Frontal cortex (tissue), 2 donors: ENCODE measurements around a stretch of chr7.

- RAMPAGE, long total RNA, result no peak
These were observed 13.1 kb downstream of the CYP3A5 start for GRCh38 chr7:99666684-99667197.

GRCh38 chr7:99729467-99729856, 5.5 kb downstream of the CYP3A7 start:
- RAMPAGE, long total RNA, result no peak

DNA sequence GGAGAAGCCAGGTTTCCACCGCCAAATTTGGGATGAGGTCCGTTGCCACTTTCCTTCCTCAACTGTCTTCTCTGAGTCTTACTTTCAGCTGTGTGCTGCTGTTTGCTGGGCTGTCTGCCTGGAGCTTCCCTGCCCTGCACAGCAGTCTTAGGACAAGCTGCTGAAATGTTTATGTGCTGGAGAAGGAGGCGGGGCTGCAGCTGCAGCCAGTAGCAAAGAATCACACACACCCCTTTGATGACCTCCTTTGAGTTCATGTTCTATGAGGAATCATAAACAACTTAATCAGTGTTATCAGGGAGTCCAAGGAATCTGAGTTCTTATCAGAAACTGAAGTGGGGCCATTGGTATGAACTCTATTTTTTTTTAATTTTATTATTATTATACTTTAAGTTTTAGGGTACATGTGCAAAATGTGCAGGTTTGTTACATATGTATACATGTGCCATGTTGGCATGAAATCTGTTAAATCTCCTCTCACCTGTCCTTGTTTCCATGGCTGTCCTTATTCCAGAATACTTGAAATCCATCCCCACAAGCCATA, 17.5 kb upstream of the CYP3A7 start:
- RAMPAGE, long total RNA, result no peak

GRCh38 chr7:99831764-99832322, 4.0 kb downstream of the CYP3A43 start:
- RAMPAGE, long total RNA, result no peak

GRCh38 chr7:99967824-99968632, 7.8 kb downstream of the AZGP1 start:
- RAMPAGE, long total RNA, result no peak

GRCh38 chr7:100003487-100004272, 11.7 kb upstream of the ZKSCAN1 start:
- RAMPAGE, long total RNA, result no peak

DNA sequence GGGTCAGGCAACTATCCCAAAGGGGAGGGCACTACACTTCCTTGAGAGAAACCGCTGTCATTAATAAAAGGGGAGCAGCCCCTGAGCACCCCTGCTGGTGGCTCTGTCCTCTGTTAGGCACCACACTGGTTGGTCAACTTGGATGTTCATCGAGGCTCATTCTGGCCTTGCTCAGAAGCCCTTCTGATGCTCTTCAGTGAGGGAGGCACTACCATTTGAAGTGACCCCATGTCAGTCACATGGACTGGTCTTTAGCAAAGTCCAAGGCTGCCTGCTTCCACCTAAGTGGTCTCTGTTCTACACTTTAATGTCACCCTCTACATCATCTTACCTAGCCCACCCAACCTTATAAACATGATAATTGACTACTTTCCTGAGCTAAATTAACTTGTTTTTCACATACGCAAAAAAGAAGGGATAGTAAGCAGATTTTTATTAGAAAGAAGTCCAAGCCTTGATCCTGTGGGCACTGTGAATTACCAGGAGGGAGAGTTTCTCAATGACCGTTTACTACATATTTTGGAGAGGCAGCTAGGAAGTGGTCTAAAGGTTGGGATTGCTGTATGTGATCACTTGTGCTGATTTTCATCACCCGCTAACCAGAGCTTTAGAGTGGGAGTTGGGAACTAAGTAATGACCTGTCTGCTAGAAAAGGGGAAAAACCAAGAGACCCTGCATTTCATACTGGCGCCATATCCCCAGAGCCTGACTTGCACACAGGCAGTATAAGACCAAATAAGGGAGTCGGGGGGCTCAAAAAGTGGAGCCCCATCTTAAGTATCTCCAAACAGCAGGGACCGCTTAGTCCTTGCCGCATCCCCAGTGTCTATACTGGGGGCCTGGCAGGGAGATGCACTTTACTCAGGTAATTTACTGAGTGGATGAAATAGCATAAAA, 3.3 kb downstream of the COPS6 start:
- RAMPAGE, long total RNA, result no peak

DNA sequence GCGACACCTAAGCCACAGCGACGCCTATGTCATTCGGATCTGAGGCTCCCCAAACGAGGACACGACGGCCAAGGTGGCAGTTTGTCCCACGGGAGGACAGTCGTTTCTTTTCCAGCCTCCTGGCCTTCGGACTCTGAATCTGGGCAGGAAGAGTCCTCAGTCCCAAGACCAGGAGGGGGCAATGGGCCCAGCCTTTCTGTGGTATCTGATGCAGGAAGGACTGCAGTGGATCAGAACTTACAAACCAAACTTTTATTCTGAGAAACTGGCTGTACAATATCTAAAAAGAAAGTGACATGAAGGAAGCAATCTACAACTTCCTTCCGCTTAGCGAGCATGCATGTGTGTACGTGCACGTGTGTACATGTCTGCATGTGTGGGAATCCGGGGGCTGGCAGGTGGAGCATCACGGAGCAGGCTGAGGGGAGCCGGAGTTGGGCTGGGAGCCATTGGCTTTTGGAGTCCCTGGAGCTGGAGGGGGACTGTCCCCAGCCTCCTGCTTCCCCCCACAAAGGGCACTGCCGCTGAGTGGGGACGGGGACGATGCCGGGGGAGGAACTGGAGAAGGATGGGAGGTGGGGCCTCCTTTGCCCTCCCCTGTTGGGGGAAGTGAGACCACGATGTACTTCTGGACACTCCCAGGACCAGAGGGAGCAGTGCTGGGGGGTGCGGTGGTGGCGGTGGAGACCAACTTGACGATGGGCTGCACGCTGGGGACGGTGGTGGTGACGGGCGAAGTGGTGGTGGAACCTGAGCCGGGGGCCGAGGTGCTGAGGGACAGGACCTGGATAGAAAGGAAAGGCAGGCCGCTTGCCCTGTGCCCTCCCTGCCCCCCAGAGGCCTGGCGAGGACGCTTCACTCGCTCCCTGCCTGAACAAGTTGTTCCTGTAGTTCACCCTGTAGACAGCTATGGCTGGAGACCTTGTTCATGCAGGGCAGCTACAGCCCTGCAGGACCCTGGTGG, 5.7 kb downstream of the AP4M1 start:
- RAMPAGE, long total RNA, result no peak

DNA sequence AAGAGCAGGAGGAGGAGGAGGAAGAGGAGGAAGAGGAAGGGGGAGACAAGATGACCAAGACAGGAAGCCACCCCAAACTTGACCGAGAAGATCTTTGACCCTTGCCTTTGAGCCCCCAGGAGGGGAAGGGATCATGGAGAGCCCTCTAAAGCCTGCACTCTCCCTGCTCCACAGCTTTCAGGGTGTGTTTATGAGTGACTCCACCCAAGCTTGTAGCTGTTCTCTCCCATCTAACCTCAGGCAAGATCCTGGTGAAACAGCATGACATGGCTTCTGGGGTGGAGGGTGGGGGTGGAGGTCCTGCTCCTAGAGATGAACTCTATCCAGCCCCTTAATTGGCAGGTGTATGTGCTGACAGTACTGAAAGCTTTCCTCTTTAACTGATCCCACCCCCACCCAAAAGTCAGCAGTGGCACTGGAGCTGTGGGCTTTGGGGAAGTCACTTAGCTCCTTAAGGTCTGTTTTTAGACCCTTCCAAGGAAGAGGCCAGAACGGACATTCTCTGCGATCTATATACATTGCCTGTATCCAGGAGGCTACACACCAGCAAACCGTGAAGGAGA, 1.9 kb upstream of the MBLAC1 start:
- RAMPAGE, long total RNA, result no peak

GRCh38 chr7:100192336-100192861, 14.7 kb downstream of the STAG3 start:
- RAMPAGE, long total RNA, result no peak

DNA sequence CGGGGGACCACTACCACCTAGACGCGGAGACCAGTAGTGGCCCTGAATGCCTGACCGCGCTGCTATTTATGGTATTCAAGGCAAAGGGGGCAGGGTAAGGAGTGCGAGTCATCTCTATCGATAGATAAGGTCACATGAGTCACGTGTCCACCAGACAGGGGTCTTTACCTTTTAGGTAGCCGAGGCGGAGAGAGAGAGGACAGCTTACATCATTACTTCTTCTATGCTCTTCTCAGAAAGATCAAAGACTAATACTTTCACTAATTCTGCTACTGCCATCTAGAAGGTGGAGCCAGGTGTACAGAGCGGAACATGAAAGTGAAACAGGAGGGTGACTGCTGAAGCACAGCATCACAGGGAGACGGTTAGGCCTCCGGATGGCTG, 2.2 kb upstream of the PVRIG start:
- RAMPAGE, long total RNA, result no peak

- RAMPAGE, long total RNA, result no peak
These were observed 2.2 kb downstream of the PVRIG start for GRCh38 chr7:100221671-100222566.

DNA sequence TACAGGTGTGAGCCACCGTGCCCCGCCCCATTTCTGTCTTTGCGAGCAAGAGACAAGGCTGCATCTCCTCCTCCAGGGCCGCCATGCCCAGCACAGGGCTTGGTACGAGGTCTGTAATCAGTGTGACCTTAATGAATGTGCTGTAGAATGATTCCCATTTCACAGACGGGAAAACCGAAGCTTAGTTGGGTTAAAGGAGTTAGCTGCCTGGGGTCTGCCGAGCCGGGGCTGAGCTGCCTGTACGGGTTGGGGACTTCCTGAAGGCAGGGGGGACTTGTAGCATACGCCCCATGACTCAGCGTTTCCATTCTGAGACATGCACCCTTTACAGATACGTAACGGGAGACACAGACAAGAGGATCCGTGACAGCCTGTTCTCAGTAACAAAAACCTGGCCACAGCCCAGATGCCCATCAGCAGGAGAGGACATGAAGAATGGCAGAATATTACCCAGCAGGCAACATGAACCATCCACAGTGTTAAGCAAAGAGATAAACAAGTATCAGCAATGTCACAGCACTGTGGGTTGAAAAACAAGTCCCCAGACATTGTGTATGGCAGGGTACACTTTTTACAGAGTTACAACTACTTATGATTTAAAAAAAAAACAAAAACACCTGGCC, 23.7 kb downstream of the PVRIG start:
- RAMPAGE, long total RNA, result no peak

DNA sequence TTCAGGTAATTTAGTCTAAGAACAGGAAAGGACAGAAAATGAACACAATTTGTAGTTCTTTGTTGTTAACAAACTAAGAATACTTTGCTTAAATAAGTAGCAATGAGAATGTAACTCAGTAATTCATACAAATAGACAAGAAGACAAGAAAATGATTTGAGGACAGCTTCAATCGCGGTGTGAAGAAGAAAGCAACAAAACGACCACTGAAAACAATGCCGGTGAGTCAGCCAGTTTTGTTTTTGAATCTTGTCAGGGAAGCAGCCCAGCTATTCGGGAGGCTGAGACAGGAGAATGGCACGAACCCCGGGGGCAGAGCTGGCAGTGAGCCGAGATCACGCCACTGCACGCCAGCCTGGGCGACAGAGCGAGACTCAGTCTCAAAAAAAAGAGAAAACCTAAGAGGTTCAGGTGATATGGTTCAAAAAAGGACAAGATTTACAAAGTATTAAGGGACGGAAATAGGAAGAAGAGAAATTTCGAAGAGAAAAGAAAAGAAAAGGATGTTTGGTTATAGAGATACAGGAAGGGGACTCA, 19.8 kb upstream of the PILRB start:
- RAMPAGE, long total RNA, result no peak

DNA sequence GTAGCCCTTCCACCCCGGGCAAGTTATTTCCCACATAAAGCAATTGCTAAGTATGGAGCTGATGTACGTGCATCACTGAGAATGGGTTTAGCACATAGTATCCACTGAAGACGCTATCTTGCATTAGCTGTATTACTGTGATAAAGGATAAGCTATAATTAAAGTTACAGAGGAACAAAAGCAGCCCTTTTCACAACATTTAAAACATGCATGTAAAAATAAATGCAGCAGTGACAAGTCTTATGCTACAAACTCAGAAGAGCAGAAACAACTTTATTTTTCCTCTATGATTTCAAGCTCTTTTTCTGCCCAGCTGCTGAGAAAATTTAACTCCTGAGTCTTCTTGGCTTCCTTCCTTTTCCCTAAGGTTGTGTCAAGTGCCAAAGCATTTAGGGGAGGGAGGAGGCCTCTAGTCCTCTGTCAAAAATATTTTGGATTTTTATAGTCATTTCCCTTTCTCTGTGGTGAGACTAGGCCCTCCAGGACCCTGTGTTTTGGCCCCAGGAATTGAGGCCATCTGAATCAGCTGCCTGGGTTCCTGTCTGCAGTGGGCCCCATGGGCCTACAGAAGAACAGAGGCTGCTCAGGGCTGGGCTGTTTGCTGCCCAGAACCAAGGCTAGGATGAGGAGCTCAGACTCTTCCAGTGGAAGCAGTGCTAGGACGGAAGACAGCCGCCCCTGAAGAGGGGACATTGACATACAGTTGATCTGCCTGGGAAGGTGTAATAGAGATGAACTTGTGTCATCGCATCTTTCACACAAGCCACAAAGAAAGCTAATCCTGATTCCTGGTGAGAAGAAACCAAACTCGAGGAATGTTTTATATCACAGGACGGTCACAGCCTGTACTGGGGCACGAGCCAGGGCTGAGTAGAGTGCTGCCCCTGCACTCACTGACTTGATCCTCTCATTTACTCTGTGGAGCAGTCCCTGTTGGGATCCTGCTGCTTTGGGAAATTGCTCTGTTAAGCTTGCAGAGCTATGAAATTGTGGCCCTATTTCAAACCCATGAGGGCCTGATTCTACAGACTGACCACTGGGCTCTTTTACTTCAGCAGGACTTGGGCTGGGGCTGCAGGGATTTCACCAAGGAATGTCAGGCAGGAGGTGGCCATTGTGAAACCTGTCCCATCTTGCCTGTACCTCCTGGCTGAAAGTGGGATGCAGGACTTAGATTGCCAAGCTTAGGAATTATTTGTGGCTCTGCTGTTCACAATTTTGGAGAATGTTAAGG, 10.8 kb upstream of the PILRB start:
- RAMPAGE, long total RNA, result no peak

DNA sequence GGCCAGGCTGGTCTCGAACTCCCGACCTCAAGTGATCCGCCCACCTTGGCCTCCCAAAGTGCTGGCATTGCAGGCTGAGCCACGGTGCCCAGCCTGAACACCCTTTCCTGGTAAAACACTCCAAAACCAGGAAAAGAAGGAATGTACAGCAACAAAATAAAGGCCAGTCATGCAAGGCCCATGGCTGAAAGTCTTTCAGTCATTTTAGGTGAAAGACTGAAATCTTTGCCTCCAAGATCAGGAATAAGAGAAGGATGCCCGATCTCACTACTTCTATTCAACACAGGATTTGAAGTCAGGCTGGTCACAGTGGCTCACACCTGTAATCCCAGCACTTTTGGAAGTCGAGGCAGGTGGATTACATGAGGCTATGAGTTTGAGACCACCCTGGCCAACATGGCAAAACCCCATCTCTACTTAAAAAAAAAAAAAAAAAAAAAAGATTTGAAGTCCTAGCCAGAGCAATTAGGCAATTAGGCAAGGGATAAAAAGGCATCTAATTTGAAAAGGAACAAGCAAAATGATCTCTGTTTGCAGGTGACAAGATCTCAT, 4.9 kb downstream of the PILRB start:
- RAMPAGE, long total RNA, result no peak

- RAMPAGE, long total RNA, result no peak
These were observed 815 bp upstream of the PILRA start for GRCh38 chr7:100372255-100373089.

GRCh38 chr7:100397112-100398003, 24.1 kb downstream of the PILRA start:
- RAMPAGE, long total RNA, result no peak

GRCh38 chr7:100539950-100540713, 1.1 kb downstream of the AGFG2 start:
- RAMPAGE, long total RNA, result no peak

GRCh38 chr7:100546996-100547417, 8.0 kb downstream of the AGFG2 start:
- RAMPAGE, long total RNA, result no peak